ENCODE measurements around a stretch of chr6.

DNA sequence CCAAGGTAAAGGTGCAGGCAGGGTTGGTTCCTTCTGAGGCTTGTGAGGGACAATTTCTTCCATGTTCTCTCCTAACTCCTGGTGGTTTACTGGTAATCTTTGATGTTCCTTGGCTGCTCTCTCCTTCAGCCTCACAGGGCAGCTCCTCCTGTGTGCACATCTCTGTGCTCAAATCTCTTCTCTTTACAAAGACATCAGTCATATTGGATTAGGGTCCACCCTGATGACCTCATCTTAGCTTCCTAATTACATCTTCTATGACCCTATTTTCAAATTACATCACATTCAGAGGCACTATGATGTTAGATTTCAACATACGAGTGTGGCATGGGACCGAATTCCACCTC lies 216.5 kb downstream of the MYLK4 start:
- PRO-cap = no peak
- RRBS = no CpG with 5 or more reads among the region's 2 CpGs

DNA sequence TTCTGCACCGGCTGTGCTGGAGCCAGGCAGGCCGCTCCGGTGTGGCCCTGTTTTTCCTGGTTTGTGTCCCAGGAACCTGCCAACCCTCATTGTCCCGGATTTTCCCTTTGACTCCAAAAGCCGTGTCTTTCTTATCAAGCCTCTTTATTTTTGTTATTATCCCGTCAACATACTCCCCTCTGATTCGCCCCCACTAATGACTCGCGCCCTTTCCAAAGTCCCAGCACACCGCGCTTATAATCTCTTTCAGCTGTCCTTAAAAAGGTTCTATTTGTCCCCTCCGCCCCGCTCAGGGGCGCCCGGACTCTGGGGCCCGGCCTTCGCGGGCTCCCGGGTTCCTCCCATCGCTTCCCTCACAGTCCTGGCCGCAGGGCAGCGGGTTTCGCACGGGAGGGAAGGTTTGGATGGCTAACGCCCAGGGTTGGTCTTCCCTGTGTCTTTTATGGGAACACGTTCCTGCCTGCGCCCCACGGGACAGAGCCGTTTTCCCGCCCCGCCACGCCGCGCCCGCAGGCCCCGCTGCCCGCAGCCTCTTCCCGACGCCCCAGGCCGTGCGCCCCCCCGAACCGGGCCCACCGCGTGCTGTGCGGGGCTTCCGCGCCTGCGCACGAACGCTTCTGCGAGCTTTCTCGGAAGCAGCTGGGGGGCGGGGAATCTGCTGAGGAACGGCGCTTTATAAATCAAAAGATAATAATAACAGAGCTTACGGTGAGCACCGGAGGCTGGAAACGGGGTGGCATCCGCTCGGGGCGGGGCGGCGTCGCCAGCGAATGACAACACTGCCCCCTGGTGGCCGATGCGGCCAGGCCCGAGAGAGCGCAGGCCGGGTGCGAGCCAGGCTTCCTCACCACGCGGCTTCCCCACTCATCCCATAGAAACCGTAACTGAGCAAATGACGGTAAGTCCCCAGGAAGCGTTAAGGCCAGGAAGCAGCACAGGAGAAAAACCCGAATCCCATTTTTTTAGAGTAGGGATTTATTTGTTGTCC lies 116.6 kb downstream of the MYLK4 start:
- PRO-cap = unidirectional peak, minus-strand start at position 548 of the sequence
- RRBS = 9% methylated on average over 12 of the region's 78 CpGs

DNA sequence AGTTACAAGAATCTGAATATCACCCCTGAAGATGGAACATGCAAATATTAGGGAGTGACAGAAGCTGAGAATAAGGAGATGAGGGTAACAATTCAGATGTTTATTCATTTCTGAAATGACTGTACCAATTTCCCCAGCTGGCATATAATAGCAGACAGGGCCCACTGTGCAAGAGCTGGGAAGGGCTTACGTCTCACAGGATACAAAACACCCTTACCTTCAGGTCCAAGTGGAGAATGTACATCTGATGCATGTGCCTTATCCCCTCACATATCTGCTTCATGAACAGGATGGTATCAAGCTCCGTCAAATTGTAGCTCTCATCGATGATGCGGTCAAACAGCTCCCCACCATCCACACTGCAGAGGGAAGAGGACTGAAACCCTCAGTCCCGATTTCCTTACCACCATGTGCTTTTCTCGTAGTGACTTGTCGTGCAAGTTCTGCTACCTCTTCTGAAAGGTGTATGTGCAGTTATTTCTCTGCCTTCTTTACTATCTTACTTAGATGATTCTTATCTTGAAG lies 67.9 kb downstream of the MYLK4 start:
- PRO-cap = no peak
- RRBS = no CpG with 5 or more reads among the region's 7 CpGs

- PRO-cap = no peak
- RRBS = no CpG with 5 or more reads among the region's 6 CpGs
Measured at GRCh38 chr6:2714242-2714966, 36.3 kb downstream of the MYLK4 start.

DNA sequence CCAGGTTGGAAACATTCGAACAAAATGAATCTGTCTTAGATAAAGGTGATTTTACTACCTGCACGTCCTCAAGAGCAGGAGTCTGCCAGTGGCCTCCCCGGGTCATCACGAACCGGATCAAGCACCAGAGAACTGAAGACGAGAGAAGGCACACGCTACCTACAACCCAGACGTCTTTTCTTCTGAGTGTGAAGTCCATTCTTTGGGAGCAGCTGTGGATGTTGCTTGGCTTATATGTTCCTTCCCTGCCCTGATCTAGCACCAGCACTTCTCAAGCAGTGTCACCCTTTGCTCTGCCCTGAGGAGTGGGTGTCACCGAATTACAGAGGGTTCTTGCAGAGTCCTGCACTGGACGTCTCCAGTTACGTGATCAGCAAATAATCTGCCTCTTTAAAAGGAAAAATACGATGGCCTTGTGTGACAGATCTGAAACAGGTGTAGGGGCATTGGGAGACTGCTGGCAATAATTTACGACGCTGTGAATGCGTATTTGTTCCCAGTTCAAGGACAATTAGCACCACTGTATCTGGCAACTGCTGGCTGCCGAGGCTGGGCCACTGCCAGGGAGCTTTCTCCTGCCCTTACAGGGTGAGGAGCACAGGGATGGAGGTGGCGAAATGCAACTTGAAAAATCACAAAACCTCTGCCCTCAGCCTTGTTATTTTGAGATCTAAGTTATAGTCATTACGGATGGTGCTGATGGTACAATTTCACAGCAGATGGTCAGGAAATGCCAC lies 6.7 kb downstream of the MYLK4 start:
- PRO-cap = no peak
- RRBS = no CpG with 5 or more reads among the region's 18 CpGs

DNA sequence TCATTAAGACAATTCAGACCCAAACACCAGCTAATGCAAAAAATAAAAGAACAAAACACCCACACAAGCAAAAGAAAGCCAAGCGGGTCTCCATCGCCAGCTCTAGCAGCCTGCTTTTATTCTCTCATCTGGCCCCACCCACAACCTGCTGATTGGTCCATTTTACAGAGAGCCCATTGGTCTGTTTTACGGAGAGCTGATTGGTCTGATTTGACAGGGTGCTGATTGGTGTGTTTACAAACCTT lies 2.3 kb upstream of the WRNIP1 start:
- PRO-cap = no peak
- RRBS = no CpG with 5 or more reads among the region's 3 CpGs

DNA sequence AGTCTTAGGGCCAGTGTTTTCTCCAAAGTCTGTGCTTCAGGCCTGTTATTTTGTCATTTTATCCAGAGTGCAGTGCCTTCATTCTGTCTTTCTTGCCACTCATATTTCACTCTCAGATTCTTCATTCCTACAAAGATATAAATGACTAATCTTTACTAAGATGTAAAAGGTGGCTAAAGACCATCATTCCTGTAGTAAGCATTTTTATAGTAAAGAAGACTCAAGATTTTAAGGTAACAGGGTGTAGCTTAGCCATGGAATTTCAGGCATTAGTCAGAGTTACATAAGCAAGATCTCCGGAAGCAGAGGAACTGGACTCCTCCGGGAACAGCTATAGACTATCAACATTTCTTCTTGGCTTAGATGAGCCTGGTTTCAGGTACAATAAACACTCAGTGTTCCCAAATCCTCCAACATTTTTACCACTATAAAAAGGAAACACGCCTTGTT lies 23.8 kb downstream of the SERPINB1 start:
- PRO-cap = no peak
- RRBS = no CpG with 5 or more reads among the region's 3 CpGs

- PRO-cap = no peak
- RRBS = no CpG with 5 or more reads among the region's 5 CpGs
Measured at GRCh38 chr6:2853071-2853352, 11.3 kb upstream of the SERPINB1 start.

- PRO-cap = no peak
- RRBS = no CpG with 5 or more reads among the region's 10 CpGs
Measured at GRCh38 chr6:2865983-2866815, 24.5 kb upstream of the SERPINB1 start.

- PRO-cap = no peak
- RRBS = no CpG with 5 or more reads among the region's 3 CpGs
Measured at GRCh38 chr6:2955470-2955768, 15.9 kb downstream of the SERPINB6 start.

- PRO-cap = no peak
- RRBS = no CpG with 5 or more reads among the region's 18 CpGs
Measured at GRCh38 chr6:2961458-2962590, 9.5 kb downstream of the SERPINB6 start.

DNA sequence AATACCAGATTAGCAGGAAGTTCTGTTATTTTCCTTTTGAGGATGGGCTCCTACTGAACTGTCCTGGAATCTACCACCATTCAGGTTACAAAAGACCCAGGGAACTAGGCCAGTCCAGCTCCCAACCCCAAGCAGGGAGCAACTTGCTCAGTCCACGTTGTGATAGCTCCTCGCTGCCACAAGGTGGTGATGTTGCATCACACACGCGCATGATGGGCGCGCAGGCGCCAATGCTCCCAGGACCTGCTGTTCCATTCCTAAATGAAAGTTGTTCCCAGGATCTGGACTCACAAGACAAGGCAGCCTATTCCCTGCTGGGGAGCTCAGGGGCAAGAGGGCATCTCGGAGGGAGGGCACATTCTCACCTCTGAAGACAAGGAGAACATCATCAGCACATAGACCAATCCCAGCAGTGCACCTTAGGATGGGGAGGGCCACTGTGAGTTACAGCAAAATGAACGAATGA lies 1.4 kb upstream of the NQO2 start:
- PRO-cap = no peak
- RRBS = no CpG with 5 or more reads among the region's 9 CpGs

DNA sequence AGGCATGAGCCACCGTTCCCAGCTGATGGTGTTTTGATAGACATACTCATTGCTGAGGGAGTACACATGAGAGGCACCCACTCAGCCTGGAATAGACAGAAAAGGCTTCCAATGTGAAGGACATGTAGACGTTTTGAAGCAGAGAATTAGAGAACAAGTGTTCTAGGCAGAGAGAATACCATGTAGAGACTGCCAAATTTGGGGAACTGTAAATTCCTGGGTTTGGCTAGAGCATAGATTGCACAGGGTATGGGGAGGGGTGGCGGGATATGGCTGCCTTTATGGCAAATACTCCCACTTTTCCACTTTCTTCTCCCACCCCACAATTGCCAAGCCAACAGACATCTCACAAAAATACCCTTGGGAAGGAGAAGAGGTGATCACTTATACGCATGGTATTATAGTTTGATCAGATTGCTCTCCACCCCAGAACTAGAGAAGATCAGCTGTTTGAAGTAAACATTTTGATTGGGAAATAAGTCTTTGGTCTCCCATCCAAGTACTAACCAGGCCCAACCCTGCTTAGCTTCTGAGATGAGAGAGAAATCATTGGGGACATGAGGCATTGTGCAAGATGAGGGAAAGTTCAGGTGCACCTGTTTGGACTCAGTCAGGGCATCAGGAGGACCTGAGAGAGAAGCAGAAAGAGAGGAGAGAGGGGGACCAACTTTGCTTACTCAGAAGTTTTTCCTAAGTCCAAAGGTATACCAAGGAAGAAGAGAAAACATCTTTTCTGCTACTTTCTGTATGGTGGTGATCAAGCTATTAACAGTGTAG lies 11.2 kb downstream of the RIPK1 start:
- PRO-cap = no peak
- RRBS = no CpG with 5 or more reads among the region's 4 CpGs

DNA sequence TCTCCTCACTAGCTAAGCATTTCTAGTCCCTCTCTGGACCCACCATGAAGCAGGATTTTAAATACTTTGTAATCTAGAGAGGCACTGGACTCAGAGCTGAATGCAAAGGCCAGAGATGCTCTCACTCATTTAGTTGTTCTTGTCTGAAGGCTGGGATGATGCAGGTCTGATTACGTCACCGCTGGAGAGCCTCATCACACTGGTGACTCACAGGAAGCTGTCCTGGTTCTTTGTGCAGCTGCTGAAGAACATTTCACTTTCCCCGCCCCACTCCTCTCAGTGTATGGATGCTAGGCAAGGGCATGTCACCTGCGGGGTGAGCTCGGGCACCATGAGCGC lies 19.4 kb upstream of the TUBB2A start:
- PRO-cap = no peak
- RRBS = no CpG with 5 or more reads among the region's 6 CpGs

GRCh38 chr6:3282164-3282389 lies 23.3 kb downstream of the PSMG4 start:
- PRO-cap = no peak
- RRBS = no CpG with 5 or more reads among the region's 3 CpGs

DNA sequence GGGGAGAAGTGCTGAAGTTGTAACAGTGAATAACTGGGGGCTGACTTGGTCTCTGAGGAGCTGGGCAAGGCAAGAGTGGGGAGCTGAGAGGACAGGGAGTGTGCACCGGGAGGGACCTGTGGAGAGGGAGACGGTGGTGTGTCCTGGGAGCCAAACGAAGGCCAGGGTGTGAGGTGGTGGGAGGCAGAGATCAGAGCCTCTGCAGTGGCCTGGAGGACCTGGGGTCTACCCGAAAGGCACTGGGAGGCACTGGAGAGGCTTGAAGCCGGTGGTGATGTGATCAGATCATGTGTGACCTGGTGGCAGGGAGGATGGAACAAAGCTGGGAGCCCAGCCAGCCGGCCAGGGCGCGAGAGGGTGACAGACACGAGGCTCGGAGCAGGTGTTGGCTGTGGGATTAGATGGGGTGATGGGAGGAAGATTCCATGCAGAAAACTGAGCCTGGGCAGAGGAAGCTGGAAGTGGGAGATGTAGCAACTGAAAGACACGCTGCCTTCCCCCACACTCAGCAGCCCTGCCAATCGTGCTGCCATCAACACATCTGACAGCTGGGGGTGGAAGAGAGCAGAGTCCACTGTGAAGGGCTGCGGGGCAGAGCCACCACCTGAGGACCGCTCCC lies 36.6 kb downstream of the PSMG4 start:
- PRO-cap = no peak
- RRBS = 12% methylated on average over 2 of the region's 14 CpGs

DNA sequence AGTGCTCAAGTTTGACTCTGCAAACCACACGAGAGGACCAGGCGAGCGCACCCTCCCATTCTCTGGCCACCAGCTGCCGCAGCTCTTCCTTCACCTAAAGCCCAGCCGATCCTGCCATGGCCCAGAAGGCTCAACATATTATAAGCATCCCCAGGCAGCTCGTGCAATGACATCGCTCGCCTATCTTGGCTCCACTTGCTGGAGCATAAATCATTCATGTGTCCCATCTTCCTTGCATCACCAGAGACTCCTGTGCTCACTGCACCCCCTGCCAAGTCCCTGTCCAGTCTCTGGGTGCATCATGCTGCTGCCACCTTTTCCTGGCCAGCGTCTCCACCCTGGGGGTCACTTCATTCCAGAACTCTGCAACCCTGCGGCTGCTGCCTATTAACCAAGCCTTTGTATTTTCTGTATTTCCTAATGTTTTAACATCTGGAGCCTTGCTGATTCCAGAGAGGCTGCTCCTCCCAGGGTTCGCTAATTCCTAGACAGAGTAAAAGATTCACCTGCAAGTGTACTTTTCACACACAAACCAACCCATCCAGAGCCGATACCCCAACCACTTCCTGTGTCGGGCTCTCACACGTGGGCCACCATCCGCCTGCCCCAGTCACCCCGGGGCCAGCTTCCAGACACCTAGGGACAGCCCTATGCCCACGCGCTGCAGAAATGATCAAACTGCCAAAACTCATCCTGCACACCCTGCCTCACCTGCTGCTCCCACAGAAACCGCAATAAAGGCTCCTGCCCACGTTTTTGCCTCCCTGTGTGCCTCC lies 59.2 kb downstream of the PSMG4 start:
- PRO-cap = no peak
- RRBS = no CpG with 5 or more reads among the region's 20 CpGs

GRCh38 chr6:3329460-3330126 lies 70.8 kb downstream of the PSMG4 start:
- PRO-cap = no peak
- RRBS = 68% methylated on average over 6 of the region's 28 CpGs

DNA sequence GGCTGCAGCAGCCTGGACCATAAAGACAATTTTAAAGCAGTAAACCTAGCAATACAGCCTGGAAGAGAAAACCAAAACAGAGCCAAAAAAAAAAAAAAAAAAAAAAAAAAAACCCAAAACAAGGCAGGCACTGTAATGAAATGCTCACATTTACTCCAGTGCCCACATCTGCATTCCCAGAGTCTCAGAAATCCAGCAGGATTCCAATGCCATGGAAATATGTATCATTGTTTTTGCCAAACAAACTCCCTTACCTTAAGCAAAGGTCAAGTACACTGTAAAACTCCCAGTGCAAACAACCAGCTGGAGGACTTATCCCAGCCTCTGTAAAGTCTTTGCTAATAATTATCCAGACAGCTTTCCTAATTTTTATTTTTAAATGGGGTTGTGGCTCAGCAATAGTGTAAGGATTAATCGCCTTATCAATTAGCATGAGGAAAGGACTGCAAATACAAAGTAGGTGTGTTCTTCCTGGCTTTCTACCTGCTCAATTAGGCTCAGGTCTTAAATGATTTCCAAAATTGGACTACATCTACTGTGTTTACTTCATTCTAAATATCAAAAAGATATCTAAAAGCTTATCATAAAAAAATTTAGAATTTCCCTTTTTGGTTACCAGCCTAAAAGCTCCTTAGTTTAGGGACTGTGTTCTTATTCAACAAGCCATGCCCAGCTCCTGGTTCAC lies 98.4 kb downstream of the PSMG4 start:
- PRO-cap = no peak
- RRBS = no CpG with 5 or more reads among the region's 1 CpG

DNA sequence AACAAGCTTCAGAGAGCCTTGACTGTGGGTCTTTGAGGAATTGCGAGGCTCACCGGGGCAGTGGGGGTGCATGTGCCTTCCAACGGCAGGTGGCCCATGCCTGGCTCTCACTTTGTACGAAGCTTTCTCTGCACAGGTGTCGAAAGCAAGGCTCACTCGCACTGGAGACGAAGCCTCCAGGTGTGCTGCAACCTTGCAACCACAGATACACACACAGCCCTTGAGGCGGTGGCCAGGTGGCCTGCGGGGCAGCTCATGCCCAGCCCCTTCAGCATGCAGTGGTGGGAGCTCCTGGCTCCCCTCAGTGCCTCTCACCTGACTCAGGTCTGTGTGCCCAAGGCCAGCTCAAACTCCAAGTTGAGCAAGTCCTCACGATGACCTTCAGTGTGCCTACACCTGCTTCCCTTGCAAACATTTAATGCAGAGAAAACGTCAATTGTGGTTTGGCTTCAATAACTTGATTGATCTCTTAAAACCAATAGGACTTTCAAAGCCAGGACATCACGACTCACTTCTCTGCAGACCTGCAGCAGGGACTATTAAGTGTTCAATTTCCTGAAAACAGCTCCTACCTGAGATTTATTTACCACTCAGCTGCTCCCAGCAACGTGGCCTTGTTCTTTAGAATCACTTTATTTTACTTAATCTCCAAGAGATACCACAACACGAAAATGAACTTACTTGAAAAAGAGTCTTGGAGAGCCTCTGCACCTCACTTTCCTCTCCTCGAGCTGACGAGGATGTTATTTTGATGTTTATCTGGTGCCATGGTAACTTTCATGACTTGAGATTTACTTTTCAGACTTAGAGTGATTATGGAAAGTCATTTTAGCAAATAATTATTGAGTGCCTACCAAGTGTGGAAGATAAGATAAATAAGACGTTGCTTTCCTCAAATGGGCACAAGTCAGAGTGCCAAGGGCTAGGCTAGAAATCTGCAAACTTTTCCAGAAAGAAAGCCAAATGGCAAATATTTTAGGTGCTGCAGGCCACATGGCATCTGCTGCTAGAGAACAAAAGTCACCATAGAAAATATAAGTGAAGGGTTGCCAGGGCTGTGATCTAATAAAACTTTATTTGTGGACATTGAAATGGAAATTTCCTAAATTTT lies 86.2 kb downstream of the SLC22A23 start:
- PRO-cap = no peak
- RRBS = no CpG with 5 or more reads among the region's 17 CpGs

Data from kidney (tissue), 2 donors.